Retinal pigment epithelial cell (primary cell): ENCODE data around the gene PALS2.

- RRBS, result no CpG with 5 or more reads among the region's 18 CpGs
These were observed 2.5 kb downstream of the IGF2BP3 start for GRCh38 chr7:23467800-23468153.

DNA sequence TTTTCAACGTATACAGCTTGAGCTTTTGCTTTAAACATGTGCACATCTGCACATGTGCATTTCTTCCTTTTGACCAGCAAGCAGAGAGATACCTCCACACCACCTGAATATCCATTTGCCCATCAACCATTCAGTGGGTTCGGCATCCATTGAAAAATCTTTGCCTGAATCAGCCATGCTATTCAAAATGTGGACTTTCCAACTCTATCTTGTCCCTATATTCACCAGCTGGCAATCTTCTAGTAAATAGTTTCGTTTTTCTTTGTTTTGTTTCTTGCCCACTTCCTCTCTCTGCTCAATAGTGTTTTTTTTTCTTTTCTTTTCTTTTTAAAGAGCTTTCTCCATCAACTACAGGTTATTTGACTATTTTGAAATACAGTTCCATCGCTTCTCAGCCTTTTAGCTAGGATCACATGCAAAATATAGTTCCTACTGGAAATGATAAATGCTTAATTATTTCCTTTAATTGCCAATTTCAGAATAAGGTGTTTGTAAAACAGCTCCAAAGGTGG lies 7.8 kb upstream of the TRA2A start:
- RRBS, result no CpG with 5 or more reads among the region's 4 CpGs

DNA sequence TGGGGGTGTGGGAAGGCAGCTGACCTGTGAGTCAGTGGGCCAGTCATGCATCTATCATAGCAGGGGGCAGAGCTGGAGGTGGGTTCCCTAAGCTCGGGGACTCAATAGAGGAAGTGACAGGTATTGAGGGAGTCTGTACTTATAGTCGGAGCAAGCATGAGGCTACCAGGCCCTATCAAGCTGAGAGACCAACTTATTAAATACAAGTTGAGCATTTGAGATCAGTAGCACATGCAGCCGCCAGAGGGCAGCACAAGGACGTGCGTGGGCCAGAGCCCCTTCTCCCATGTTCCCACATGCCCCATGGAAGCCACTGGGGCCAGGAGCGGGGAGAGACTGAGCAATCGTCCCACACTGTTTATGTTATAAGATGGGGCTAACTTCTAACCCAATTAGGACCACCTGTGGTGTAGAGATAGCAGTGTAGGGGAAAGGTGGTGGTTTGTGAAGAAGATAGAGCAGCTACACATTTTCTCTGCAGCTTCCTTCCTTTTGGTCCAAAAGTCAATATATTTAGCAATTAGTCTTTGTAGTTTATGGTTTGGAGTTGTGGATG lies 13.0 kb upstream of the STK31 start:
- RRBS, result no CpG with 5 or more reads among the region's 7 CpGs

DNA sequence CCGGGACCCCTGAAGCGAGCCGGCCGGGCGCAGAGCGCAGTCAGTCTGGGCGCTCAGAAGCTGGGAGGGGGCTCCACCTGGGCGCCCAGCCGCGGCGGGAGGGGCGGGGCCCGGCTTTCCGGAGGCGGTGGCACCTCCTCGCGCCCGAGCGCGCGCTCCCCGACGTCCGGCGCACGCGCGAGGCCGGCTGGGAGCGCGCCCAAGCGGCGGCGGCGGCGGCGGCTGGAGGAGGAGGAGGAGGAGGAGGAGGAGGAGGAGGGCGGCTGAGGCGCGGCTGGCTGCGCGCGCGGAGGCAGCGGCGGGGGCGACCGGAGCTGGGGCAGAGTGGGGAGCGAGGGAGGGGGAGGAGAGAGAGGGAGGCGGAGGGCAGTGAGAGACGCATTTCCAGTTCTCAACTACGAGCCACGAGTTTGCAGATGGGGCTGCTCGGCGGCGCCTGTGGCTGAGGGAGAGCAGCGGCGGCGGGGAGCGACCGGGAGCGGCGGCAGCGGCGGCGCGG lies at the start of gene PALS2:
PALS2 (plus strand) TSS at position 379 of the 499 bp plus-strand sequence.
- RRBS, result 1% methylated on average over 29 of the region's 67 CpGs

- RRBS, result no CpG with 5 or more reads among the region's 1 CpG
These were observed 2.8 kb downstream of the PALS2 start for GRCh38 chr7:24576016-24576559.

DNA sequence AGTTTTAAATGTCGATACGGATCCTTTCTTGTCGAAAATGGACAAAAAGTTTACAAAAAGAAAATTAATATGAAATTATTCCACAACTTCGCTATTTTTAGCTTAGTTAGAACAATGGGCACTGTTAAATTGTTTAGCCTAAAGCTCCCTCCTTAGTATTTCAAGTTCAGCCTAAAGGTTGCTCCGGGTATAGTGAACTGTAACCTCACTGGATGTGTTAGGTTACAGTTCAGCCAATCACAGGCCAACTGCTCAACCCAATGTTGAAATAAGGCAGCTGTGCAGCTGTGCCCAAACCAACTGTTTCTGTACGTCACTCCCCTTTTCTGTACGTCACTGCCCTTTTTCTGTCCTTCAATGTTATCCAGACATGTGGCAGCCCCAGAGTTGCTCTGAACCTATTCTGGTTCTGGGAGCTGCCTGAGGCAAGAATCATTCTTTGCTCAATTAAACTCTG lies 8.0 kb upstream of the GSDME start:
- RRBS, result no CpG with 5 or more reads among the region's 7 CpGs

DNA sequence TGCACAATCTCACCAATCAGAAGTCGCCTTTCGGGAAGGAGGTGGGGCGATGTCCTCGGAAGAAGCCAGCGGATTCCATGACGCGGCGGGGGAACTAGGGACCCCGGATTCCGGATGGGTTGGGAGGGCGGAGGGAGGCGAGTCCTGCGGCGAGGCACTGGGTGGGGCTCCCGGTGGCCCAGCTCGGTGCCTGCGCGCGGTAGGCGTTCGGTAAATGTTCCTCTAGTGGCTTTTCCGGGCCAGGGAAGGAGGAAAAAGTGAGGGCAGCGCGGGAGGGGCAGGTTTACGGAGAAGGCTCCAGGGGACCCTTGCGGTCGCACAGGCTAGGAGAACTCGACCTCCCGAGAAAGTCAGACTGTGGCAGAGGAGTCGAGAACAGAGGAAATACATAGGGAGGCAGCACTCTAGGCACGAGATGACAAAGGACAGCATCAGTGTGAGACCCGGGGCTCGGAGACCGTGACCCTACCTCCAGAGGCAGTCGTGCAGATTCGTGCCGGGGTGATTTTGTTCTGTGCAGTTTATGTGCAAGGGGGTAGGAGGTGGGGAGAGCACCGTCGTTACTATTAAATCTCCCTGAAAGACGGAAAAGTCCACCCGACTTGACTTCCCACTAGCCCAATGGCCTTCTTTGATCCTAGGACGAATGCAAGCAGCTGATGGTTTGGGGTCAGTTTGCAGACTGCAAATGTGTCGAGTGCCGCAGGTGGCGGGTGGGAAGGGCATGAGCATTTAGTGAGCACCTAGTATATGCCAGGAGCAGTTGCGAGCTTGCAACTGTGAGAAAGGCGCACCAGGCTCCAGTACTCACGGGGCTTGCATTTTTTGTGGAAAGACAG lies 534 bp upstream of the OSBPL3 start:
- RRBS, result 2% methylated on average over 19 of the region's 48 CpGs

GRCh38 chr7:25030939-25031404 lies 51.0 kb upstream of the OSBPL3 start:
- RRBS, result 90% methylated on average over 2 of the region's 7 CpGs

GRCh38 chr7:25116964-25117534 lies 8.0 kb downstream of the CYCS start:
- RRBS, result no CpG with 5 or more reads among the region's 2 CpGs

- RRBS, result no CpG with 5 or more reads among the region's 10 CpGs
These were observed 392.0 kb upstream of the NPVF start for GRCh38 chr7:25620044-25620889.

- RRBS, result no CpG with 5 or more reads among the region's 11 CpGs
These were observed 442.0 kb upstream of the NPVF start for GRCh38 chr7:25670122-25670785.

- RRBS, result no CpG with 5 or more reads among the region's 5 CpGs
These were observed 309.7 kb upstream of the NFE2L3 start for GRCh38 chr7:25842214-25842723.

DNA sequence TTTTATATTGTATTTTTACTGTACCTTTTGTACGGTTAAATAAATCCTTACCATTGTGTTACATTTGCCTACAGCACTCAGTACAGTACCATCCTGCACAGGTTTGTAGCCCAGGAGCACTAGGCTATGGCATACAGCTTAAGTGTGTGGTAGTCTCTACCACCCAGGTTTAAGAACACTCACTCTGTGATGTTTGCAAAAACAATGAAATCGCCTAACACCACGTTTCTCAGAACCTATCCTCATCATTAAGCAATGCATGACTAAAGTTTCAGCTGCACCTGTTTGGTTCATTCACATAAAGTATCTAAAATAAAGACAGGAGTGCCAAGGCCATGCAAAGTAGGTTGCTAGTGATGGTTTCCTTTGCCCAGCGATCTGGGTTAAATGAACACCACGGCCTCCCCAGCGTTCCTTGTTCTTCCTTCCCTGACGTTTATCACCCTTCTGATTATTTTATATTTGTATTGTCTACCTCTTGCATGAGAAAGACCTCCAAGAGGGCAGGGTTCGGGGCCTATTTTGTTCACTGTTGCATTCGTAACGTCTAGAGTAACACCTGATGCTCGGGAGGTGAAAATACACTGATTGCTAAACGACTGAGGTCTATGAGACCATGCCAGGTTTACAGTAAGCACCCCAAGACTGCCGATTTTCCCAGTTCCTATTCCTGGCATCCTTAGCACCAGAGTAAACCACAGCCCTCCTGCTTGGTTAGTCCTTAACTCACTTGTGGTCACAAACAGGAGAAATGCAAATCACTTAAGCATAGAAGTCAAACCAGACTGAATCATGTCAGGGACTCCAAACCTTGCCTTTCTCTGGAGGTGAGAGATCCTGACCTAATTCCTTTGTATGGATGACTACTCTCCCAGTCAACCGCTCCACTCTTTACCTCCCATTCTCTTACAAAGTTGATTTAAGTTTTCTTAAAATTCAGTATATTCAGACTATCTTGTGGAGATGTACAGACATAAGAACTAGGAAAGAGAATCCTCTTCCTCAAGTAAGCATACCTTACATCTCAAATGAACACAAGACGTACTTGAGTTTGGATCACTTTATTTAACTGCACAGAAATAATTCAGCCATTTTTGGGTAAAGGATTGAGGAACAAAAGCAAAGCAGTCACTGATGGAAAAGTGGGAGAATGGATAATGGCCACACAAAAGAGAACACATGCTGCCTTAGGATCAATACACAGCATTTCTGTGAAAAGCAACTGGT lies 204.0 kb upstream of the NFE2L3 start:
- RRBS, result no CpG with 5 or more reads among the region's 15 CpGs

GRCh38 chr7:26188538-26189237 lies 11.9 kb downstream of the HNRNPA2B1 start:
- RRBS, result no CpG with 5 or more reads among the region's 5 CpGs

DNA sequence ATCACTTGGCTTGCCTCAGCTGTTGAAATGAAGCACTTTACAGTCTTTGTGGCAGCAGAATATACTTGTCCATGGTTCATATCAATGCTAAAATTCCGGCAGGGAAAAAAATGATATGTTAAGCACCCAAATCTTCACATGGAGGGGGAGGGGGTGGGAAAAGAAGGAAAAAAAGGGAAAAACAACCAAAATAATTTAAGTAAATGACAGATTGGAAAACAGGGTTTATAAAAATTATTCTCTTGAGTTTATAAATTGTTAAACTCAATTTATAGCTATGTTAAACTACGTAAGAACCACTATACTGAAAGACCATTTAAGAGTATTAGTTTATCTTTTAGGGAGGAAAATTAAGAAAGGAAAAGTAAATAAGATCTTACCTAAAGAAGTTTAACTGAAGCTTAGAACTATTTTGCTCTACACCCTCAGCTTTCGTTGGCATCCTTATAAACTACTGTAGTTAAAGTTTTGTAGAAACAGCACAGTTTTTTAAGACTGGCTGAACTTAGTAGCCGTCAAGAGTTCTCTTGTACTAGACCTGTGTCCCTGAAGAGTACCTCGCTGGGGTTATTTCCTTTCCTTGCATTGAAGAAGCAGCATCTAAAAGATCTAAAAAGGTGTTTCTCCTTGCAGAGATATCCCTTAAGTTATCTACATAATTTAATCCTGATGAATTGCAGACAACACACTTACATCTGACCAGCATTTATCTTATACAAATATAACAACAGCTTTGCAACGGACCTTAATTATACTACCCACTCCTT lies 9.3 kb downstream of the HNRNPA2B1 start:
- RRBS, result no CpG with 5 or more reads among the region's 6 CpGs

DNA sequence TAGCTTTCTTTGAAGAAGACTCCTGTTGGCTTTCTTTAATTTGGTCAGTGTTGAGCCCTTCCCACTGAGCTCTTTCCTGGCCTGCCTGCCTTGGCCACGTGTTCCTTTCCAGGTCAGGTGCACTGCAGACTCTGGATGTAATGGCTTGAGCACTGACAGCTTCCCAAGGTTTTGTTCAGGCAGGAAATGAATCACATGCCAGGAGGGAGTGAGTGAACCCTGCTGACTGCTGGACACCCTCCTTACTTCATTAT lies 29.7 kb downstream of the SNX10 start:
- RRBS, result no CpG with 5 or more reads among the region's 1 CpG

DNA sequence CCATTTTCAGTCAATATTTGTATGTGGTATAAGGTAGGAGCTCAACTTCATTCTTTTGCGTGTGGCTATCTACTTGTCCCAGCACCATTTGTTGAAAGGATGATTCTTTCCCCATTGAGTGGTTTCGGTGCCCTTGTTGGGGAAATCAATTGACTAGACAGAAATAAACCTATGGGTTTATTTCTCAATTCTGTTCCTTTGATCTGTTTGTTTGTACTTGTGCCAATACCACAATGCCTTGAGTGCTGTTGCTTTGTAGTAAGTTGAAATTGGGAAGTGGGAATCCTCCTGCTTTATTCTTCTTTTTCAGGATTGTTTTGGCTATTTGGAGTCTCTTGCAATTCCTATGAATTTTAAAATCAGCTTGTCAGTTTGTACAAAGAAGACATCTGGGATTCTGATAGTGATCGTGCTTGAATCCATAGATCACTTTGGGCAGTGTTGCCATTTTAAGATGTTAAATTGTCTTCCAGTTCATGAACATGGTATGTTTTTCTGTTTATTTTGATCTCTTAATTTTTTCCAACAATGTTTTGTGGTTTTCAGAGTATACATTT lies 41.1 kb downstream of the SNX10 start:
- RRBS, result no CpG with 5 or more reads among the region's 3 CpGs

DNA sequence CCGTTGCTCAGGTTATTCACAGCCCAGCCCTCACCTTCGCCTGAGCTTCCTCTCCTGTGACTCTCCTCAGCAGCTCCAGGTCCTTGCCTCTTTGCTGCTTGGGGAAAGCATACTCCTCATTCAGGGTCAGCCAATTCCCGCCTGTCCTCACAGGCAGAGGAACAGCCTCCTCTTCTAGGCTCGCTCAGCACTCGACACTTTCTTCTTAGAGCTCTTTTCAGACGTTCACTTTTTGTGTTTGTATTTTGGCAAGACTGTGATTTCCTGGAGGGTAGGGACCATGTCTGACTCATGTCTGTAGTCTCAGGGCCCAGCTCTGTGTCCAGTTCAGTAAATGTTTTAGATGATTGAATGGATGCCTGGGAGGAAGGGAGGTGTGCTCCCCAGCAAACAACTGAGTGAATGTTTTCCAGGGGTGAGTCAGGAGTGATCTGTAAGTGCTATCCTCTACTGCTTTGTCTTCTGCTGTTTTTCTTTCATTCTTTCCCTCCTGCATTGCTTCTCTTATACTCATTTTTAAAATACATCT lies 158.1 kb downstream of the SNX10 start:
- RRBS, result no CpG with 5 or more reads among the region's 6 CpGs

DNA sequence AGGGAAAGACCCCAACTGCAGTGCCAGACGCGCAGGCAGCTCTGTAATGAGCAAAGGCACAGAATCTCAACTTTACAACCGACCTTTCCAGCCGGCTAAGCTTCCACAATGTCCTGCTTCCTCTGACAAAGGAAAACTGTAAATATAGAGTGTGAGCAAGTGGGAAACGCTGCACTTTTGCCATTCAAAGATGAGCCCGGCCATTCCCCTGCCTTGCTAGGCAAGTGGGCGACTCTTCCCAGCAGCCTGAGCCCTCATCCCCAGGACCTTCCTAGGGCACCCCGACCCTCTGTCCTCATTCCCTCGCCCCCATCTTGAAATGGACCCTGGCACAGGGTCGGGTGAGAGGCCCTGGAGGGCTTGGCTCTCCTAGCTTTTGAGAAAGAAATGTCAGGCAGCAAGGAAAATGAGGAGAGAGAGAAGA lies 1.1 kb downstream of the HOXA7 start:
- RRBS, result 5% methylated on average over 3 of the region's 10 CpGs

GRCh38 chr7:27172495-27173571 lies 1.3 kb downstream of the HOXA10 start:
- RRBS, result 4% methylated on average over 27 of the region's 79 CpGs